Left ventricle myocardium (tissue), 1 donor: ENCODE data around the gene BACH2.

GRCh38 chr6:87732240-87732756 is 30.3 kb upstream of the AKIRIN2 start:
- PRO-cap: no peak

- PRO-cap: no peak
These were observed 123.6 kb upstream of the AKIRIN2 start for GRCh38 chr6:87825630-87826102.

DNA sequence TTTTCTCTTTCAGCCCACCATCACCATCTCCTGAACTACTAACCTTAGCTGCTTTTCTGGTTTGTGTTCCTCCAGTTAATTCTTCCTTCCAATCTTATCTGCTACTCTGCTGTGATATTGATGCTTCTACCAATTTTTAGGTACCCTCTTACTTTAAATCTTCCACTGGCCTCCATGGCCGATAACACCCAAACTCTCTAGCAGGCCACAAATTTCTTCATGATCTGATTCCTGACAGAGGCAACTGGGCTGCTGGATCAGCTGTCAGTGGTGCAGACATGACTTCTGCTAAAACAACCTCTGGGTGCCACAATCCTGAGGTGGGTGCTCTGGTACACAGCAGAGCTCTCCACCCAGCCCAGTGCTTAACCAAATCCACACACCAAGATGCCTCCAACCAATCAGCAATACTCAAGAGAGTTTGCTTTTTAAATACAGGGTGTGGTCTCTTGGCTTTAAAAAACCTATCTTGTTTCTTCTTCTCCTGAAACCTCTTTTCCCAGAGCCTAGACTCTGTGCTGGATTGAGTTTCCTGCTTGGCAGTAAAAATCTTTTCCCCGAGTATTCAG is 126.7 kb upstream of the SPACA1 start:
- PRO-cap: no peak

DNA sequence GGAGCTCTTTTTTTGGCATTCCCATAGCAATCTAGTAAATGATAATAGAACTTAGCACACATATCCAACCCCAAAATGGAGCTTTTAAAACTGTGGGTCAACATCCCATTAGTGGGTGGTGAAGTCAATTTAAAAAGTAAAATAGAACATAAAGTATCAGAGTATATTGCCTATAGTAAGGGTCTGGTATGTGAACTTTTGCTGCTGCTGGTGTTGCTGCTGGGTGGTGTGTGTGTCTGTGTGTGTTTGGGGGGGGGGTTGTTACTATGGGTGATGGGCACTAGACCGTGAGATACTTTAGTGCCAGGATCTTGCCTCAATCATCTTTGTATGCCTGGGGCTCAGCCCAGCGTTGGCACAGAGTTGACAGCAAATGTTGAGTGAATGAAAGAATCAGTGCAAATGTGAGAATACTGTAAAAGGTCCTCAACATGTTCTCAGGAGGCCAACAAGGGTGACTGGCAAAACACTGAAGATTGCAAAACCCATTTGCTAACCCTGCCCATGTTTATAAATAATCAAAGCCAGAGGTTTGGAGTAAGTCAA is 125.5 kb upstream of the SPACA1 start:
- PRO-cap: no peak

- PRO-cap: no peak
These were observed 58.3 kb upstream of the RNGTT start for GRCh38 chr6:89021638-89022146.

GRCh38 chr6:89083984-89084961 is 3.7 kb downstream of the PNRC1 start:
- PRO-cap: no peak

- PRO-cap: unidirectional peak, plus-strand start at chr6:89409675
These were observed 2.7 kb downstream of the RRAGD start for GRCh38 chr6:89409380-89409819.

DNA sequence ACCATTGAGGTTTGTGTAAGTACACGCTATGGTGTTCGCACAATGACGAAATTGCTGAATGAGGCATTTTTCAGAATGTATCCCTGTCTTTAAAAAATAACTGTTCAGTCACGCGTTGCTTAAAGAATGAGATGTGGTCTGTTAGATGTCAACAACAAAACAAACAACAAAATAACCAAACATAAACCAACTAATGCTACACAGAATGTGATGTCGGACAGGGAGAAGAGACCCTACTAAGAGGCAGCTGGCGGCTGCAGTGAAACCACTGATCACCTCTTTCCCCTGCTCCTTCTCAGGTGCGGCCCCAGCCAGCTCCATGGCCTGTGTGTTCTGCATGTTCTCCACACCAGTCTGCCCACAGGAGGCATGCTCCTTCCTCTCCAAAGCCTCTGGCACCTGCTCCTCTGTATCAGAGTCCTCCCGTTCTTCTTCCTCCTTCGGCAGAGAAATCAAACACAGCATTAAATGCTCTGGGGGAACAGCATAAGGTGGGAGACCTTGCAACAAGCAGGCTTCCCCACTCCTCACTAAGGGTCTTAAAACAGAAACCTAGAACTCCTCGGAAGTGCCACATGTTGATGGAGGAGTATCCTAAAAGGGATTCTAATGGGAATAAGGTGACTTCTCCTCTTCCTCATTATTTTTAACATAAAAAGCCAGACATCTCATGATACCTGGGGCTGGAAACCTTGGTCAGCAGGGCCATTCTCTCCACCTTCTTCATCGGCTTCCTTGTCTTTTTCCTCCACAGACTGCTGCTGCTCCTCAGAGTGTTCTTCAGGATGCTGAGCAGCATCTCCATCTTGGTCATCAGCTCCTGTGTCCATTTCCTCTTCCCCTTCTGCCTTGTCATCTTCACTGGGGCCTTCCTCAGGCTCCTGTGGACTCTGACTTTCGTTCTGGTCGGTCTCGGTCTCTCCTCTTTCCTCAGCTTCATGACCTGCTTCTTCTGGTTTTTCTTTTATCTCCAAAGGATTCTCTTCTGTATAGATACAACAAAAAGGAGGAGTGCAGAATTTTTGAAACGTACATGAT is 19.7 kb upstream of the LYRM2 start:
- PRO-cap: no peak

- PRO-cap: no peak
These were observed 58.5 kb downstream of the GJA10 start for GRCh38 chr6:89952714-89953309.

DNA sequence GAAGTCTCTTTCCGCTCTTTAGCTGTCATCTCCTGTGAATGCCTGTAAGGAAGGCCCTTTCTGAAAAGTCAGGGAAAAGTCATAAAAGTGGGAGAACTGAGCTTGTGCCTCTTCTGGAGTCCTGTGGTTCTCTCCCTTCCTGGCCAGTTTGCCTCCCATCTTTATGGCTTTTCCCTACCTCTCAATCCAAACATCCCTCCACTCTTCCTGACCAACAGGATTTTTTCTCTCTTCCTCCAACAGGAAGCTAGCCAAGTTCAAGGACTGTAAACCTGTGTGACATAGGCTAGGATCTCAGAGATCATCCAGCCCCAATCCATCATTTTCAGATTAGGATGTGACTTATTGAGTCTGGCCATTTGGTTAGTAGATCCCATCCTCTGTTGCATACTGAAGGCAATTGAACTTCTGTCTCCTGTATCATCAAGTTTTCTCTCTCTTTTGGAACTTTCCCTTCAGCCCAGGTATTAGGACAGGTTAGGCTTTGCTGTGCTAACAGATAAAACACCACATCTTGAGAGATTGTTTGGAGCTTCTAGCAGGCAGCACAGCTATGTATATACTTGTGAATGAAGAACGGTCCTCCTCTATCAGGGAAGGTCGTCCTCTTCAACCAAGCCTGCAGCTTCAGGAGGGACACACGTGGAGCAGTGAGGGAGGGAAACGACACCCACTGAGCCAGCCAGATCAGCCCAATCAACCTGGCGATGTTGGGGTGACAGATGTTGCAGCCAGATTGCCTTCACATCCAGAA is 106.7 kb downstream of the GJA10 start:
- PRO-cap: no peak

GRCh38 chr6:90009965-90010253 is 115.6 kb downstream of the GJA10 start:
- PRO-cap: no peak

- PRO-cap: no peak
These were observed 80.5 kb downstream of the BACH2 start for GRCh38 chr6:90215870-90216723.

DNA sequence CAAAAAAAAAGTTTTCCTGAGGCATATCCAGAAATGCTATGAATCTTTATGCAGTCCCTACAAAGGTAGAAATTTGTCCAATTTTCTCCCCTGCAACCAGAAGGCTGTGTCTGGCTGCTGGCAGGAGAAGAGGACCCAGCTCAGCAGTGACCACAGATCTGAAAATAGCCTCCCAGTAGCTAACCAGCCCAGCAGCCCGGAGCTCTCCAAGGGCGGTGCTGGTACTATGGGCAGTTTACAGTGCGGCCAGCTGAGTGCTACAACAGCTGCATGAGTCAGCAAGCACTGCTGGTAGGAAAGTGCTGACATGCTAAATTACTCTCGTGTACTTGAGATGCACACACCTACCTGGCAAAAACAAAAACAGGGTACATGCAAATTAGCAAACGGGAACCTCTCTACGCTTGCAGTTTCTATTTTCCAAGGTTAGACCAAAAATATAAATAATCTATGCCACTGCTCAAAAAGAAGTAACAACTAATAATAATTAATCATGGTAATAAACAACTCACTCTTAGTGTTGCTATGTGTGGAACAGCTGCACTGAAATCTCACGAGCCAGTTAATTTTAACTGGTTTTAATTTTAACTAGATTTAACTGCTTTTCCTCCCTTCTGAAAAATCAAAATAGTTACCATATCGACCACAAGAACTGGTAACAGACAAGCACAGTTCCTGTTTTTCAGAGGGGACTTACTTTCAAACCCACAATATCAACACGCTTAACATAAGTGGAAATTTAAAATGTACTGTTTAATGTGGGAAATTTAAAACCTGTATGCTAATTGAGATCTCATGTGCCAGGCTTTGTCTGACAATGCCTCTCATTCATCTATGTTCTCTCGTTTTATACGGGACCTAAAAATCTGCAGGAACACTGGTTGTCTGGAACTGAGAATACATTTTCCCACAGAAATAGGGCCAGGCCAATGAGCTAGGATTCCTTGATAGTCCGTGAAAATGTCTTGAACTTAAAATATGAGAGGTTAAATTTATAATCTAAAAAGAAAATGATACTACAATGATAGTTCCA is 10.8 kb downstream of the BACH2 start:
- PRO-cap: no peak

DNA sequence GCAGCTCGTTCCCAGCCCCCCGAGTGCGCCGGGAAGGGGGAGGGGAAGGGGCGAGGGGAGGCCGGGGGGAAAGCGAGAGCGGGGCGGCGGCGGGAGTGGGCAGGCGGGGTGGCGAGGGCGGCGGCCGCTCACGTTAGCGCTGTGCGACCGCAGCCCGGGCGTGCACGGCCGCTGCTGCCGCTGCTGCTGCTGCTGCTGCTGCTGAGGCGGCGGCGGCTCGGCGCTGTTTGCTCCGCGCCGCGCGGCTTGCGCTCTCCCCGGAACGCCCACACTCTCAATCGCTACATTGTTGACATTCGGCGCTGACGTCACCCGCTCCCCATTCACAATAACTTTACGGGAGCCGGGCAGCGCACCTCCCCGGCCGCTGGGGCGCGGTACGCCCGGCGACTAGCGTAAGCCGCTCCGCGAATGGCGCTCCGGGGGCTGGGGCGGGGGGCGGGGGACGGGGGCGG is at the start of gene BACH2:
Gene BACH2 (minus strand): TSS at position 229 of the 455 bp plus-strand sequence.
- PRO-cap: bidirectional peak, plus-strand start outside the sequence, minus-strand start at position 229 of the sequence

DNA sequence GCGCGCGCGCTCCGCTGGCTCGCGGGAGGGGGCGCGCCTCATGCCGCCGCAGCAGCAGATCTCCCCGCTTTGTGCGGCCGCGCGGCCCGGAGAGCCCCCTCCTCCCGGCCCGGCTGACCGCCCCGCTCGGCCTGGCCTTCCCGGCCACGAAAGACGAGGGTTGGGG is 310 bp upstream of the BACH2 start:
- PRO-cap: bidirectional peak, plus-strand start at position 27 of the sequence, minus-strand start outside the sequence

DNA sequence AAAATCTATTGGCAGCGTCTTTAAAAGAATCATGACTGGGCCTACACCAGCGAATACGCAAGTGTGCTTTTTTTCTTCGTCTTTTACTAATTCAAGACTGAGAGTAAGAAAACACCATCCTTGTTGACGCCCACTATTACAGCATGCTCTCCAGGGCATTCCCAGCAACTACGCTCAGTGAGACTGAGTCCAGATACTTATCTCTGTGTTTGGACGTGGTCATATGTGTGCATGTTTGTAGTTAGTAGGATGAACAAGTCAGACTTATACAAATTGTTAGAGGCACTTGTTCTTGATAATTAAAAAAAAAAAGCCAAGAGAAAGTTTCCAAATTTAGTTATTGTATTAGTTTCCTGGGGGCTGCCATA is 72.6 kb upstream of the BACH2 start:
- PRO-cap: no peak

DNA sequence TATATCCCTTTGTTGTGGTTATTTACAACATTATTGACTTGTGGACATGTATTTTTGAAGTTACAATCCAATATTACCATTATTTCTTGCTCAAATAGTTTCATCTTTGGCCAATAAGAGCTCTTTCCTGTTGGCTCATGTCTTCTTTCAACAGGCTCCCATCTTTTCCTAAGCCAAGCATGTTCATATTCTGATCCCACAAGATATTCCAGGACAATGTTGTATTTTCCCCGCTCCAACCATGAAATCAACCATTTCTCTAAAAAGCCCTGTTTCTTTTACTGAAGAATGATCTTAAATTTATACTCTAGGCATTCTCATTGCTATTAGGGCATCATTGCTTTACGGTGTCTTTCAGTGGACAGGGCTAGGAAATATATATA is 1318.9 kb downstream of the EPHA7 start:
- PRO-cap: no peak

DNA sequence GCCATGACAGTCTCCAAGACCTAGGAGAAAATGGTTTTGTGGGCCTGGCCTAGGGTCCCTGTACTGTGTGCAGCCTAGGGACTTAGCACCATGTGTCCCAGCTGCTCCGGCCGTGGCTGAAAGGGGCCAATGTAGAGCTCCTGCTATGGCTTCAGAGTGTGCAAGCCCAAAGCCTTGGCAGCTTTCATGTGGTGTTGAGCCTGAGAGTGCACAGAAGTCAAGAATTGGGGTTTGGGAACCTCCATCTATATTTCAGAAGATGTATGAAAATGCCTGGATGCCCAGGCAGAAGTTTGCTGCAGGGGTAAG is 872.0 kb downstream of the EPHA7 start:
- PRO-cap: no peak

- PRO-cap: no peak
These were observed 575.6 kb upstream of the EPHA7 start for GRCh38 chr6:93994981-93995361.

- PRO-cap: no peak
These were observed 963.7 kb upstream of the MANEA start for GRCh38 chr6:94613545-94614031.